Measurements from ENCODE around the gene RBL2.

DNA sequence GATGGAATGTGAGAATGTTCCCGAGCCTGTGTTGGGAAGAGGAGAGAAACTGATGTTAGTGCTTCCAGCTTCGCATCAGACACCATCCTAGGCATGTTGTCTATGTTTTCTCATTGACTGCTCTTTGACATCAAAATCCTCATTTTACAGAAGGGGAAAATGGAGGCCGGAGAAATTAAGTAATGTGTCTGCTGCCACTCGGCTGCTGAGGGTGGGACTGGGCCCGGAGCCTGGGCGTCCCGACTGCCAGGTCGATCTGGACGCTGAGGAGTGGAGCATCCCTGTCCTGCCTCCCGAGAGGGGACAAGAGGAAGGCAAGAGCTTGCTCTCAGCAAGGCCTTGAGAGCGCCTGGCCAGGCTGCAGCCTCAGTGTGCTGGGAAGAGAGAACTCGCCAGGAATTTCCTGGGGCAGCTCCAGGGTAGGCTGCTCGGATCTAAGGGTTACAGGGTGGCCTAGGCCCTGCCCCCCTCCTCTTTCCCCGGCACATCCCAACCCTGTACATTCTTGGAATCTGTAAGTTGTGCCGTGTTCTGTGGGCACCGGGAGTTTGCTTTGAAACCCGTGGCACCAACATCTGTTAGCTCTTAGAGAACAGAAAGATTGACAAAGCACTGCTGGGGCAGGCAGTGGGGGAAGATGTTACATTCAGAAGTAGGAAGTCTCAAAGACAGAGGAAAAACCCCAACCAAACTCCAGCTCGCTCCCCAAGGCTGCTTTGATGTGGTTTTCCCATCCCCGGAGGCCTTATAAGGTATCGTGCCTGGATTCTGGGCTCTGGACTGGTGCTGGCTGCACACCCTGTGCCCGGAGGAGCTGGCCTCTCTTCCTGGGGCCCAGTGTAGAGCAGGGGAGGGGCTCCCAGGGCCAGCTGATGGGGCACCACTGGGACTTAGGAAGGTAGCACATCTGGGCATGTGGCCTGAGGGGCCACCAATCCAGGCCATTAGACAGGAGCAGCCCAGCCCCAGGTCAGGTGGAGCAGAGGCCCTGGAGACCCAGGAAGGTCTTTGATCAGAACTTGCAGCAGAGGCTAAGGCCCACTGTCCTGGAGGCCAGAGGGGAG is 55.1 kb downstream of the NKD1 start:
- RAMPAGE, long total RNA, result no peak
- RRBS, result 6% methylated on average over 7 of the region's 21 CpGs
PRO-cap:
- standard, result no peak
- CoPRO, capped RNA only, 2 experiments, result no peak in any of the 2 experiments
- CoPRO, capped and uncapped RNA, 2 experiments, result no peak in any of the 2 experiments
- CoPRO, uncapped RNA only, 2 experiments, result no peak in any of the 2 experiments
CAGE:
- cytosol, long polyA plus RNA, result no peak
- long polyA plus RNA, result no peak
- nucleolus, long total RNA, result no peak
- nucleus, long polyA plus RNA, result no peak

GRCh38 chr16:50683594-50684389 is 2.7 kb upstream of the SNX20 start:
- RAMPAGE, long total RNA, result no peak
- RRBS, result no CpG with 5 or more reads among the region's 16 CpGs
PRO-cap:
- standard, result no peak
- CoPRO, capped RNA only, 2 experiments, result no peak in any of the 2 experiments
- CoPRO, capped and uncapped RNA, 2 experiments, result no peak in any of the 2 experiments
- CoPRO, uncapped RNA only, 2 experiments, result no peak in any of the 2 experiments
CAGE:
- cytosol, long polyA plus RNA, result no peak
- long polyA plus RNA, result no peak
- nucleolus, long total RNA, result no peak
- nucleus, long polyA plus RNA, result no peak

DNA sequence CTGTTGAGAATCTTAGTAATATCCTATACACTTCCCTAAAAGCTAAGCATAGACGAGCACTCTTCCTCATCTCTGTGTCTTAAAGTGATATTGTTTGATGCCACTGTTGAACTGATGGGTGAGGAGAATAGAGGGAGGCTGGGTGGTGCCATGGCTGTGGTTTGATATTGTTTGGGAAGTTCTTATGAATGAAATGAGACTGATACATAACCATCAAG is 46.5 kb downstream of the CYLD start:
- RAMPAGE, long total RNA, result no peak
- RRBS, result no CpG with 5 or more reads among the region's 1 CpG
PRO-cap:
- standard, result no peak
- CoPRO, capped RNA only, 2 experiments, result no peak in any of the 2 experiments
- CoPRO, capped and uncapped RNA, 2 experiments, result no peak in any of the 2 experiments
- CoPRO, uncapped RNA only, 2 experiments, result no peak in any of the 2 experiments
CAGE:
- cytosol, long polyA plus RNA, result no peak
- long polyA plus RNA, result no peak
- nucleolus, long total RNA, result no peak
- nucleus, long polyA plus RNA, result no peak

DNA sequence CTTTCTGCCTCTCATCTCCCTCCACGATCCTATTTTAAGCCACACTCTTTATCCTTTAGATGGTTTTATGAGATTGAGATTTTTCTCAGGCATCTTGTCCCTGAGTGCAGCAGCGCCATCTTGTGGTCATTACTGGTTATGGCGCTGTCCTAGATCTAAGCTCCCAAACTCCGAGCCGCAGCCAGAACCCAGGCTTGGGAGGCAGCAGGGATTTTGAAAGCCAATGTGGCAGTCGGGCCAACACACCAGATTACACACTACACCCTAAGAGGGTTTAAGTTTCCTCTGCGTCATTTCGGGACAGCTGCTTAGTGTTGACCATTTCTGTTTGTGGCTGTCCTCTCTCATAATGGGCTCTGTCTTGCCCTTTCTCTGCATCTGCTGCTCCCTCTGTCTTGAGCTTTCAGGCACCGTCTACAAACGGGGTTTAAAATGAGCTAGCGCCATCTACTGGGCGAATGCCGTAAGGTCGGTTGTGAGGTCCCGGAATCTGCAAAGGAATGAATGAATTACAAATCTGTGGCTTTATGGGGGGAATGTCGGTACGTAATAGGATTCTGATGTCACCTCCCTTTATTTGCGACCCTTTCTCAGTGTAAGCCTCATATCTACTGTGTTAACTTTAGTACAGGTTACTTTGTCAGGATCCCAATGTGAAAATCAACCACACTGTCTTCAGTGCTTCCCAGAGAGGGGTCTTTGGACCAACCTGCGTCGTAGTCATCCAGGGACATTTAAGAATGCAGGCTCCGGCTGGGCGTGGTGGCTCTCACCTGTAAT is 64.6 kb downstream of the CYLD start:
- RAMPAGE, long total RNA, result no peak
- RRBS, result no CpG with 5 or more reads among the region's 22 CpGs
PRO-cap:
- standard, result no peak
- CoPRO, capped RNA only, 2 experiments, result no peak in any of the 2 experiments
- CoPRO, capped and uncapped RNA, 2 experiments, result no peak in any of the 2 experiments
- CoPRO, uncapped RNA only, 2 experiments, result no peak in any of the 2 experiments
CAGE:
- cytosol, long polyA plus RNA, result no peak
- long polyA plus RNA, result no peak
- nucleolus, long total RNA, result no peak
- nucleus, long polyA plus RNA, result no peak

- RAMPAGE, long total RNA, result no peak
- RRBS, result no CpG with 5 or more reads among the region's 13 CpGs
PRO-cap:
- standard, result no peak
- CoPRO, capped RNA only, 2 experiments, result no peak in any of the 2 experiments
- CoPRO, capped and uncapped RNA, 2 experiments, result no peak in any of the 2 experiments
- CoPRO, uncapped RNA only, 2 experiments, result no peak in any of the 2 experiments
CAGE:
- cytosol, long polyA plus RNA, result no peak
- long polyA plus RNA, result no peak
- nucleolus, long total RNA, result no peak
- nucleus, long polyA plus RNA, result no peak
Observed at GRCh38 chr16:51431194-51432274, 280.5 kb upstream of the SALL1 start.

- RAMPAGE, long total RNA, result no peak
- RRBS, result no CpG with 5 or more reads among the region's 8 CpGs
PRO-cap:
- standard, result no peak
- CoPRO, capped RNA only, 2 experiments, result no peak in any of the 2 experiments
- CoPRO, capped and uncapped RNA, 2 experiments, result no peak in any of the 2 experiments
- CoPRO, uncapped RNA only, 2 experiments, result no peak in any of the 2 experiments
CAGE:
- cytosol, long polyA plus RNA, result no peak
- long polyA plus RNA, result no peak
- nucleolus, long total RNA, result no peak
- nucleus, long polyA plus RNA, result no peak
Observed at GRCh38 chr16:52449978-52450722, 96.8 kb downstream of the TOX3 start.

- RAMPAGE, long total RNA, result no peak
- RRBS, result no CpG with 5 or more reads among the region's 17 CpGs
PRO-cap:
- standard, result no peak
- CoPRO, capped RNA only, 2 experiments, result no peak in any of the 2 experiments
- CoPRO, capped and uncapped RNA, 2 experiments, result no peak in any of the 2 experiments
- CoPRO, uncapped RNA only, 2 experiments, result no peak in any of the 2 experiments
CAGE:
- cytosol, long polyA plus RNA, result no peak
- long polyA plus RNA, result no peak
- nucleolus, long total RNA, result no peak
- nucleus, long polyA plus RNA, result no peak
Observed at GRCh38 chr16:52655068-52655522, 108.2 kb upstream of the TOX3 start.

GRCh38 chr16:53041456-53042077 is 11.1 kb downstream of the CHD9NB start:
- RAMPAGE, long total RNA, result no peak
- RRBS, result no CpG with 5 or more reads among the region's 3 CpGs
PRO-cap:
- standard, result no peak
- CoPRO, capped RNA only, 2 experiments, result no peak in any of the 2 experiments
- CoPRO, capped and uncapped RNA, 2 experiments, result no peak in any of the 2 experiments
- CoPRO, uncapped RNA only, 2 experiments, result no peak in any of the 2 experiments
CAGE:
- cytosol, long polyA plus RNA, result no peak
- long polyA plus RNA, result no peak
- nucleolus, long total RNA, result no peak
- nucleus, long polyA plus RNA, result no peak

DNA sequence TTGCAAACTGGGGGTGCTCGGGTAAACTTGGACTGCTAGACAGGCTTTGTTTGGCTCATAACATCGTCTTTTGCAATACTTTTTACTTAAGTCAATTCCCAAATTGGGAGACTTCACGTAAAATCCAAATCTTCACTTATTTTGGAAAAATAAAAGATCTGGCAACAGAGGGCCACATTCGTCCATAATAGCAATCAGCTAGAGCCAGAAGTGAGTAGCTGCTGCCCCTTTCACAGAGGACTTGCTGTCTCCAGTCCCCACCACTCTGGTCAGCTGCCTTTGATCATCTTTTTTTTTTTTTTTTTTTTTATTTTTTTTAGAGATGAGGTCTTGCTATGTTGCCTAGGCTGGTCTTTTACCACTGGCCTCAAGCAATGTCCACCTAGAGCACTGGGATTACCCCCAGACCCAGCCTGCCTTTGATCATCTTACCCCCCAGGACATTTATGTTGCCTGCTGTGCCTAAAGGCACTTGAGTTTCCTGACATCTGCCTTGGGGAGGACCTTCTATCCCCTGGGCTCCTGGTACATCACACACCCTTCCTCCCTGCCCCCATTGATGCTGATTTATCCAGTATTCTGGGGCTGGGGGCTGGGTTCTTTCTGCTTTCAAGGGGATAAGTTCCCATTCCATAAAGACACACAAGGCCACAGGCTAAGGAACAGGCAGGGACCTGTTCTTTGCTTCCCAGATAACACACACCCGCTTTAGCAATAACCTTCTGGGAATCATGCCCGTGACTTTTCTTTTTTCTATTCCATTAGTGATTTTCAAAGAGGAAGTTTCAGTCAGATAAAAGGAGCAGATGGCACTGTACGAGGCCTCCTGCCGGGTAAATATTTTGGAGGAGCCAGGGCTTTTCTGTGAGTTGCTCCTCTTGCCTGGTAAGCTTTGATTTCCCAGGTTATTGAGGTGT is 30.4 kb downstream of the CHD9 start:
- RAMPAGE, long total RNA, result no peak
- RRBS, result no CpG with 5 or more reads among the region's 8 CpGs
PRO-cap:
- standard, result no peak
- CoPRO, capped RNA only, 2 experiments, result no peak in any of the 2 experiments
- CoPRO, capped and uncapped RNA, 2 experiments, result no peak in any of the 2 experiments
- CoPRO, uncapped RNA only, 2 experiments, result no peak in any of the 2 experiments
CAGE:
- cytosol, long polyA plus RNA, result no peak
- long polyA plus RNA, result no peak
- nucleolus, long total RNA, result no peak
- nucleus, long polyA plus RNA, result no peak

DNA sequence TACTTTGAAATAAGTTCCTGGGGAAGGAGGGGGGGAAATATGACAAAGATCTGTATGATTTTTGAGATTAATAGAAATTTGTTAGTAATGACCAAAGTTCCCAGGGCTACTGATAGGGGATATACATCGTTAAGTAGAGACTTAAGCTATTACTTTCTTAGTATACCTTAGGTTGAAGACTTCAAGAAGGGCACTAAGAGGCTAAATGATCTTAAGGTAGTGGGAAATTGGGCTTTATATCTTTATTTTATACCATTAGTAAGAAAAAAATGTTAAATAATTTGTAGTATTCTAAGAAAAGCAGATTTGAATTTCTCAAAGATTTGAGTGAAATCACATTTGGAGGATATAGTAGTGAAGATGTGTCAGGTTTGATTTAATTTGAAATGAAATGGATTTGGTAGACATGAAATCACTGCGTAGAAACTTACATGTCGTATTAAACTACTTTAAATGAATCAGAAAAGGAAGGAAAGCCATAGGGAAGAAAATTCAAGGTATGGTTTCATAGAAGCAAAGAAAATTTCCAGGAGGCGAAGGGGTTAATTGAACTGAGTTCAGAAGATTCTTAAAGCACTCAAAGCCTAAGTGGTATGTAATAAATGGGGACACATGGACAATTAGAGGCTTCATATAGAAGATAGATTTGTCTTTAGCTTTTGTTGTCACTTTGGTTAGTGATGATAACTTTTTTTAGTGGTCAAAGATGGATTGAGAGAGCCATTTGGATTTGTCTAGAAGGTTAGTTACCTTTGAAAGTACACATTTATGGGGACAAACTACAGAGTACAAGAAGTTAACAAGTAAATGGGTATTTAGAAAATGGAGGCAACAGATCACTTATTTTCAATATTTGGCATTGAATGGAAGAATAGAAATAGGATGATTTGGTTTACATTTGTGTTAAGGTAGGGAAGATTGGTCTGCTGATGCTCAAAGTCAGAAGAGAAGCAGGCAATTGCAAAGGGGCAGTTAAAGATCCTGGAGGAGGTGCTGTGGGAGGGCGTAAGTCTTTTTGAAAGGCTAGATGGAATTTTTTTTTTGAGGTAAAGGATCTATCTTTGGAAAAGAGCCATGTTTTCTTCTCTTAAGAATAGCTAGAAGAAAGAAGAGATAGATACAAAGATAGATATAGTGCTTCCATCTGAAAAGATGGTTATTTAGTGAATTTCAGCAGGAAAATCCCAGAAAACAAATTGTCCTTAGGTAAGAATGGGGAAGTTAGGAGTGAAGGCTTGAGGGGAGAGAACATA is 83.6 kb downstream of the CHD9 start:
- RAMPAGE, long total RNA, result no peak
- RRBS, result no CpG with 5 or more reads among the region's 5 CpGs
PRO-cap:
- standard, result no peak
- CoPRO, capped RNA only, 2 experiments, result no peak in any of the 2 experiments
- CoPRO, capped and uncapped RNA, 2 experiments, result no peak in any of the 2 experiments
- CoPRO, uncapped RNA only, 2 experiments, result peak in 1 of 2 experiments; most common plus-strand start position 545 of the sequence (in 1)
CAGE:
- cytosol, long polyA plus RNA, result no peak
- long polyA plus RNA, result no peak
- nucleolus, long total RNA, result no peak
- nucleus, long polyA plus RNA, result no peak

- RAMPAGE, long total RNA, result no peak
- RRBS, result no CpG with 5 or more reads among the region's 8 CpGs
PRO-cap:
- standard, result bidirectional peak, plus-strand start at chr16:53208469, minus-strand start at chr16:53208353
- CoPRO, capped RNA only, 2 experiments, result peak in 2 of 2 experiments; most common plus-strand start chr16:53208423 (in 2); most common minus-strand start chr16:53208328 (in 1)
- CoPRO, capped and uncapped RNA, 2 experiments, result peak in 2 of 2 experiments; most common plus-strand start chr16:53208423 (in 2); most common minus-strand start chr16:53208325 (in 1)
- CoPRO, uncapped RNA only, 2 experiments, result peak in 2 of 2 experiments; most common plus-strand start chr16:53208561 (in 1); most common minus-strand start chr16:53208342 (in 1)
CAGE:
- cytosol, long polyA plus RNA, result no peak
- long polyA plus RNA, result start-site peak on the plus strand at chr16:53208468-53208509, 75 and 93 reads in 2 replicates
- nucleolus, long total RNA, result no peak
- nucleus, long polyA plus RNA, result start-site peak on the plus strand at chr16:53208442-53208531, 589 and 940 reads in 2 replicates
Observed at GRCh38 chr16:53207661-53208753, 153.2 kb downstream of the CHD9 start.

DNA sequence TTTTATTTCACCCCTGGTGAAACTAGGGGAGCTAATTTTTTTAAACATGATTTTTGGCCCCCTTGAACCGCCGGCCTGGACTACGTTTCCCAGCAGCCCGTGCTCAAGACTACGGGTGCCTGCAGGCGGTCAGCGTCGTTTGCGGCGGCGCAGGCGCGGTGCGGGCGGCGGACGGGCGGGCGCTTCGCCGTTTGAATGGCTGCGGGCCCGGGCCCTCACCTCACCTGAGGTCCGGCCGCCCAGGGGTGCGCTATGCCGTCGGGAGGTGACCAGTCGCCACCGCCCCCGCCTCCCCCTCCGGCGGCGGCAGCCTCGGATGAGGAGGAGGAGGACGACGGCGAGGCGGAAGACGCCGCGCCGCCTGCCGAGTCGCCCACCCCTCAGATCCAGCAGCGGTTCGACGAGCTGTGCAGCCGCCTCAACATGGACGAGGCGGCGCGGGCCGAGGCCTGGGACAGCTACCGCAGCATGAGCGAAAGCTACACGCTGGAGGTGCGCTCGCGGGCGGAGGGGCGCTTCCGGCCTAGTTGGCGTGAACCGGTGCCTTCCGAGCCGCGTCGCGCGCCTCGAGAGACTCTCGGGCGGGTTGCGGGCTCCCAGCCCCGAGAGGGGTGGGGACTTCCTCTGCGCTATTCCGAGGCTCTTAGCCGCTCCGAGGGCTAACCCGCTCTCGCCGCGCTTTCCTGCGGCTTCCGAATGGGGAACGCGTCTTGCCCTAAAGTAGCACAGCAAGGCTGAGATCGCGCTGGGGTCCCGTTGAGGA is at the start of gene RBL2:
Gene RBL2 (plus strand): TSS at position 167 of the 763 bp plus-strand sequence.
- RAMPAGE, long total RNA, result no peak
- RRBS, result 2% methylated on average over 9 of the region's 91 CpGs
PRO-cap:
- standard, result bidirectional peak, plus-strand start at position 156 of the sequence, minus-strand start at position 77 of the sequence; bidirectional peak, plus-strand start at position 632 of the sequence, minus-strand start at position 588 of the sequence
- CoPRO, capped RNA only, 2 experiments, result peak in 2 of 2 experiments; most common plus-strand start position 178 of the sequence (in 2); most common minus-strand start position 77 of the sequence (in 2)
- CoPRO, capped and uncapped RNA, 2 experiments, result peak in 2 of 2 experiments; most common plus-strand start position 204 of the sequence (in 2); most common minus-strand start position 88 of the sequence (in 1)
- CoPRO, uncapped RNA only, 2 experiments, result peak in 1 of 2 experiments; most common plus-strand start position 223 of the sequence (in 1)
CAGE:
- cytosol, long polyA plus RNA, result start-site peak on the plus strand centred at position 179 of the sequence, 32 bp wide, 259 and 172 reads in 2 replicates
- long polyA plus RNA, result start-site peak on the plus strand centred at position 163 of the sequence, 32 bp wide, 191 and 180 reads in 2 replicates
- nucleolus, long total RNA, result no peak
- nucleus, long polyA plus RNA, result start-site peak on the plus strand centred at position 169 of the sequence, 44 bp wide, 1,360 and 1,609 reads in 2 replicates

- RAMPAGE, long total RNA, result no peak
- RRBS, result no CpG with 5 or more reads among the region's 1 CpG
PRO-cap:
- standard, result no peak
- CoPRO, capped RNA only, 2 experiments, result no peak in any of the 2 experiments
- CoPRO, capped and uncapped RNA, 2 experiments, result no peak in any of the 2 experiments
- CoPRO, uncapped RNA only, 2 experiments, result no peak in any of the 2 experiments
CAGE:
- cytosol, long polyA plus RNA, result no peak
- long polyA plus RNA, result no peak
- nucleolus, long total RNA, result no peak
- nucleus, long polyA plus RNA, result no peak
Observed at GRCh38 chr16:53476731-53476983, 26.4 kb downstream of the AKTIP start.

- RAMPAGE, long total RNA, result no peak
- RRBS, result no CpG with 5 or more reads among the region's 6 CpGs
PRO-cap:
- standard, result no peak
- CoPRO, capped RNA only, 2 experiments, result no peak in any of the 2 experiments
- CoPRO, capped and uncapped RNA, 2 experiments, result no peak in any of the 2 experiments
- CoPRO, uncapped RNA only, 2 experiments, result no peak in any of the 2 experiments
CAGE:
- cytosol, long polyA plus RNA, result no peak
- long polyA plus RNA, result no peak
- nucleolus, long total RNA, result no peak
- nucleus, long polyA plus RNA, result no peak
Observed at GRCh38 chr16:53500787-53501343, 2.1 kb downstream of the AKTIP start.

DNA sequence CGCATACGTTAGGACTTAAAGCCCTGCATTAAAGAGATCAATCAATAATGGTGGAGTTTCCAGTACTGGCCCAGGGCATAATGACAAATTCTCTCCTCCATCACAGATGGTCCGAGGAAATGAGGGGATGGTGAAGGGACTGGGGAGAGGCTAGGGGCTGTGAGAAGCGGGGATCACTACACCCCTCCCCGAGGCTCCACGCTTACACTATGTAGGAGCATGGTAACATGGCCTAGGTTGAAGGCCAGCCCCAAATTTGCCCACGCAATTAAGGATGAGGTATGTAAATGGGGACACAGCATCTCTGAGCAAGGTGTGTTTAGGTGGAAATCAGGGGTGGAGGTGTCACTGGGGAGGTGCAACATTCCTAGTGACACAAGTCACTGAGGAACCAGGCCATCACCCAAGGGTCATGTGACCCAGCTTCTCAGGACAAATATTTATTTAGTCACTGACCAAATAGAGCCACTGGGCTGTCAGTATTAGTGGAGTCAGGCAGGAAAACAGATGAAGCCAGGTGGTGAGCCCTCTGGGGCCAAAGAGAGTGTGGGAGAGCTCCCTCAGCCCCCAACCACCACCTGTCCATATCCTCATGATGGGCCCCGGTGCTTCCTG is 8.2 kb upstream of the AKTIP start:
- RAMPAGE, long total RNA, result no peak
- RRBS, result no CpG with 5 or more reads among the region's 8 CpGs
PRO-cap:
- standard, result no peak
- CoPRO, capped RNA only, 2 experiments, result no peak in any of the 2 experiments
- CoPRO, capped and uncapped RNA, 2 experiments, result no peak in any of the 2 experiments
- CoPRO, uncapped RNA only, 2 experiments, result no peak in any of the 2 experiments
CAGE:
- cytosol, long polyA plus RNA, result no peak
- long polyA plus RNA, result no peak
- nucleolus, long total RNA, result no peak
- nucleus, long polyA plus RNA, result no peak

DNA sequence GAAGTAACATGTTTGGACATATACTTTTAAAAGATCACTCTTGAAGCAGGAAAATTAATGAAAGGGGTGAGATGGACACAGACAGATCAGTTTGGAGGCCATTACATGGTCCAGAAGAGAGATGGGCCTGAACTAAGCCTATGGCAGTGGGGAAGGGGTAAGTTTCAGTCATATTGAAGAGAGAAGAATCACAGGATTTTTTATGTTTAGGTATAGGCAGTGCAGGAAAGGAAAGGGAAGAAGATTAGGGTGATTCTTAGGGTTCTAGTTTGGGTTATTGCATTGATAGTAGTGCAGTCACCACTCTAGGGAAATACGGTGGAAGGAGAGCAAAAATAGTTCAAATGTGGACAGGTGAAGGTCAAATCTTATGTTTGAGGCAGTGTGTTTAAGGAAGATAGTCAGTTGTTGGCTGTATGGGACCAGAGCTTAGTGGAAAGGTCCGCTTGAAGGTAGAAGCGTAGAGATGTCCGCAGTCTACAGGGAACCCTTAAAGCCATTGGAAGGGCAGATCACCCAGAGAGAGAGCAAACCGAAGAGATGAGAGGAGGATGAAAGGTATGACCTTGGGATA is 223.2 kb downstream of the FTO start:
- RAMPAGE, long total RNA, result no peak
- RRBS, result no CpG with 5 or more reads among the region's 5 CpGs
PRO-cap:
- standard, result no peak
- CoPRO, capped RNA only, 2 experiments, result no peak in any of the 2 experiments
- CoPRO, capped and uncapped RNA, 2 experiments, result no peak in any of the 2 experiments
- CoPRO, uncapped RNA only, 2 experiments, result no peak in any of the 2 experiments
CAGE:
- cytosol, long polyA plus RNA, result no peak
- long polyA plus RNA, result no peak
- nucleolus, long total RNA, result no peak
- nucleus, long polyA plus RNA, result no peak

DNA sequence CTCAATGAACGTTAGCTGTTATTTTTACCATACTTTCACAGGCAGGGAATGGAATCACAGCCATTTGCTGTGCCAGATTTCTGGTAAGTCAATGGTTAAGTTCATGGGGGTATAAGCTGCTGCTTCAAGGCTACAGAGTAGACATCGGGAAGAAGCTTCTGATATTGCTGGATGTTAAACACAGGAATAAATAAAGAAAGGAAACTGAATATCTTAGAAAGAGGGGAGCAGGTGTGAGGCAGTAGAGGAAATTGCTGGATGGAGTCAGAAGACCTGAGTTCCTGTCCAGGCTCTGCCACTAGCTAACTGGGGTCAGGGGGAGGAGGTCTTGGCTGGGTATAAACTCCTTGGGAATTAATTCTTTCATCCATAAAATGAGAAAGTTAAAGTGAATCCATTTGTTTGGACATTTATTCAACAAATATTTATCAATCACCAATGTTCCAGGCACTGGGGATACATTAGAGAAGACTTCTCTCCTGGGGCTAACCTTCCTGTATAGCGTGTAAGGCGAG is 145.1 kb downstream of the IRX3 start:
- RAMPAGE, long total RNA, result no peak
- RRBS, result no CpG with 5 or more reads among the region's 4 CpGs
PRO-cap:
- standard, result no peak
- CoPRO, capped RNA only, 2 experiments, result no peak in any of the 2 experiments
- CoPRO, capped and uncapped RNA, 2 experiments, result no peak in any of the 2 experiments
- CoPRO, uncapped RNA only, 2 experiments, result no peak in any of the 2 experiments
CAGE:
- cytosol, long polyA plus RNA, result no peak
- long polyA plus RNA, result no peak
- nucleolus, long total RNA, result no peak
- nucleus, long polyA plus RNA, result no peak

All from K562 (cell line).